ENCODE data around the genes PHOSPHO1 and SLC35B1.

- PRO-cap, 2 experiments = peak in 2 of 2 experiments; most common plus-strand start chr17:49193119 (in 2)
These were observed 17.5 kb downstream of the GNGT2 start for GRCh38 chr17:49192996-49193217.

DNA sequence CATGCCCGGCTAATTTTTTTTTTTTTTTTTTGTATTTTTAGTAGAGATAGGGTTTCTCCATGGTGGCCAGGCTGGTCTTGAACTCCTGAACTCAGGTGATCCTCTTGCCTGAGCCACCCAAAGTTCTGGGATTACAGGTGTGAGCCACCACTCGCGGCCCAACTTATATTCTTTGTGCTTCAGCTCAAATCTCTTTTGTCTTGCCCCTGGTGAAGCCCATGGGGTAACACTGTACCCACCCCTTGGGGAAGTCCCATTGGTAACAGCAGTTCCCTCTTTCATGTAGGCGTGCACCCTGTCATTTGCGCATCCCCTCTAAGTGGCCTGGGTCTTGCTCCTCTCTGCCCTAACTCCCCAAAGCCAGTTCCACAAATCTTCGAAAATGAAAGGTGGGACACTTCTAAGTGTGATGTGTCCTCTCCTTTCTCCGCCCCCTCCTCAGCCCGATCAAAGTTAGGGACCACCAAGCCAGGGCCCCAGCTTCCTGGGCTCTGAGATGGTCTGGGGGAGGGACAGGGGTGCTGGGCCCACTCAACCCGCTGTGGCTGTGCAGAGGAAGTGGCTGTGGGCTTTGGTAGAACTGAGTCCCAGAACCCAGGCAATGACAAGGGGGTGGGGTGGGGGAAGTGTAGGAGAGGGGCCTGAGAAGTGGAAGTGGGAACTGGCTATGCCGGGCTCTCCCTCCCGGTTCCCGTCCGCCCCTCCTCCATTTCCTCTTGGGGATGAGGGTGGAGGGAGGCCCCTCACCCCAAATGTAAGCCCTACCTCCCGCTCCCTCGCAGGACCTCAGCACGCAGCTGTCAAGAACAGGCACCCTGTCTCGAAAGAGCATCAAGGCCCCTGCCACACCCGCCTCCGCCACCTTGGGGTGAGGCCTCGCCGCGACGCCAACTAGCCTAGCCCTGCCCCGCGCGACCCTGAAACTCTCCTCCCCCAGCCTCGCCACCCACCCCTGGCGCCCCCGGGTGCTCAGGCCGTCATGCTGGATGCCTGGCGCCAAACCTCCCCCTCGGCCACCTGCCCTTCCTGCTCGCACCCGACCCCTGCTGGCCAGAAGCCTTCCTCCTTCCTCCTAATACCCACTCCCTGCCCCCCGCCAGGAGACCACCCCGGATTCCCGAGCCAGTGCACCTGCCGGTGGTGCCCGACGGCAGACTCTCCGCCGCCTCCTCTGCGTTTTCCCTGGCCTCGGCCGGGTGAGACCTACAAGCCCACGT, 8.7 kb downstream of the ABI3 start:
- PRO-cap, 2 experiments = peak in 2 of 2 experiments; most common plus-strand start position 318 of the sequence (in 2); most common minus-strand start position 123 of the sequence (in 2)

- PRO-cap, 2 experiments = peak in 1 of 2 experiments; most common plus-strand start chr17:49225674 (in 1)
These were observed 5.2 kb downstream of the PHOSPHO1 start for GRCh38 chr17:49225462-49225751.

DNA sequence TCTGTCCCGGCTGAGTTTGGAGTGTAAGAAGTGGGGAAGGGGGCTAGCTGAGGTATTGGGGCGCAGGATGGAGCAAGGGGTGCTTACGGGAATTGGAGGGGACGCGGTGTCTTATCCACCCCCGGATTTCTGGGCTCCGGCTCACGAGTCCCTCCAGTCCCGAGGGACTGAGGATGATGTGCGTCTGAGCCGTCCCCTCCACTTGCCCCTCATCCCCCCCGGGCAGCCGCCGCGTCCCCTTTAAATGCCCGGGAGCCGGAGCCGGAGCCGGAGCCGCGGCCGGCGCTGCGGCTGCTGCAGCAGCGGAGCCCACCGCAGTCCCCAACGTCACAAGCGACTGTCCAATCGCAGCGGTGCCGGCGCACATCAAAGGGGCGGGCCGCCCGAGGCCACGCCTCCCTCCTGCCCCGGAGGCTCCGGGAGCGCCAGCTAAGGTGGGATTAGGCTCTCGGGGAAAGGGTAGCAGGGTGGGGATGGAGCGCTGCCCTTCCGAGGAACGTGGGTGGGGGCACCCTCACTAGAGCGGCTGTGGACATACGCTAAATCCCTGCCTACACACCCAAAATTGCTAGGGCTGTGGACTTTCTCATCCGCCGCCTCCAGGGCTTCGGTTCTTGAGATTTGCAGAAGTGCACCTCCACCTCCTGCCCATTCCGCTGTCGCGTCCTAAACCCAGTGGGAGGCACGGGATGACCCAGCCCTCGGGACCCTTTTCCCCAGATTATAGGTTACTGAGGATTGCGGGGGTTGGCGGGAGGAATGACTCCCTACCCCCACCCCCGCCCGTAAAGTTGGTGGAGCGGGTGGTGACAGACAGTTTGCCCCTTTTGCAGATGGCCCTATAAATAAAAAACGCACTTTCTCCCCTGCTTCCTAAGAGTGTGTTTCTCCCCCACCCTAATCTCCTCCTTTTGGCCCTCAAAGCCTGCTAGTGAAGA, at the start of gene PHOSPHO1:
PHOSPHO1 (minus strand) TSS at position 298 of the 938 bp plus-strand sequence.
- PRO-cap, 2 experiments = peak in 1 of 2 experiments; most common plus-strand start position 443 of the sequence (in 1); most common minus-strand start position 239 of the sequence (in 1)

- PRO-cap, 2 experiments = no peak in any of the 2 experiments
These were observed 9.4 kb downstream of the ZNF652 start for GRCh38 chr17:49352601-49353058.

- PRO-cap, 2 experiments = no peak in any of the 2 experiments
These were observed 3.4 kb downstream of the ZNF652 start for GRCh38 chr17:49358471-49359225.

- PRO-cap, 2 experiments = no peak in any of the 2 experiments
These were observed 7.7 kb upstream of the ZNF652 start for GRCh38 chr17:49369737-49370261.

GRCh38 chr17:49508117-49508649, 13.1 kb downstream of the NGFR start:
- PRO-cap, 2 experiments = no peak in any of the 2 experiments

DNA sequence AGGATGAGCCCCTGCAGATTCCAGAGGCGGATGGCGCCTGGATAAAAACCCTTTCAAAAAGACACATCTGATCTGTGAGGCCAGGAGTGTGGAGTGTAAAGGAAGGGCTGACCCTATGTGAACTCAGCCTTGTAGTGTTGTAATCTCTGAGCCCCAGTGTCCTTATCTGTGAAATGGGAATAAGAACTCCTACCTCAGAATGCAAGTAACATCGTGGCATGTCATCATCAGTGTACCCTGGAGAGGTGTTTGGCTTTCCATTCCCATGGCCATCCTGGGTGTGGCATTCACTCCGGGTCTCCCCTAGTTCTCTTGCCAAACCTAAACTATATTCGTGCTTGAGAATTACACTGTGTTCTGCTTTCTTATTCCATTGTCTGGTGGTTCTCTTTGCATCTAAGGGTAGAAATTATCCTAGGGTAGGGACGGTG, 1.9 kb downstream of the NXPH3 start:
- PRO-cap, 2 experiments = no peak in any of the 2 experiments

- PRO-cap, 2 experiments = no peak in any of the 2 experiments
These were observed 28.8 kb downstream of the NXPH3 start for GRCh38 chr17:49604416-49604936.

GRCh38 chr17:49616345-49617126, 40.9 kb downstream of the NXPH3 start:
- PRO-cap, 2 experiments = no peak in any of the 2 experiments

DNA sequence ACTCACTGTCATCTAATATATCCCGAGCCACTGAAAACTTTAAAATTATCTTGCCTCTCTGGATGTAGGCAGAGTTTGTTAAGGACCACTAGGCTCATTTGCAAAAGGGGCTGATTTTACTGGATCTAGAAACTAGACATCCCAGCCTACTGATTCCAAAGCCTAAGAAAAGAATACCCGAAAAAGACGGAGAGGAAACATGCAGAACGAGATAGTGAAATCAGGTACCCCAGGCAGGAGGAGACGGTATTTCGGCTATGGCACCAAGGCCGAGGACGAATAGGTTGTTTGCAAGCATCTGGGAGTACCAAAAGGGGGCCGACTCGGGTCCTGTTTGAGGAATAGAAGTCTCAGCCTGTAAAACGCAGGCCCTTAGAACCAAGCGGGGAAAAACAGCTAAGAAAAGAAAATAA, 643 bp downstream of the SLC35B1 start:
- PRO-cap, 2 experiments = no peak in any of the 2 experiments

GRCh38 chr17:49707528-49708630, at the start of gene SLC35B1:
Gene SLC35B1 (minus strand): TSS chr17:49707964.
- PRO-cap, 2 experiments = peak in 2 of 2 experiments; most common plus-strand start chr17:49707943 (in 1); most common minus-strand start chr17:49707920 (in 2)

DNA sequence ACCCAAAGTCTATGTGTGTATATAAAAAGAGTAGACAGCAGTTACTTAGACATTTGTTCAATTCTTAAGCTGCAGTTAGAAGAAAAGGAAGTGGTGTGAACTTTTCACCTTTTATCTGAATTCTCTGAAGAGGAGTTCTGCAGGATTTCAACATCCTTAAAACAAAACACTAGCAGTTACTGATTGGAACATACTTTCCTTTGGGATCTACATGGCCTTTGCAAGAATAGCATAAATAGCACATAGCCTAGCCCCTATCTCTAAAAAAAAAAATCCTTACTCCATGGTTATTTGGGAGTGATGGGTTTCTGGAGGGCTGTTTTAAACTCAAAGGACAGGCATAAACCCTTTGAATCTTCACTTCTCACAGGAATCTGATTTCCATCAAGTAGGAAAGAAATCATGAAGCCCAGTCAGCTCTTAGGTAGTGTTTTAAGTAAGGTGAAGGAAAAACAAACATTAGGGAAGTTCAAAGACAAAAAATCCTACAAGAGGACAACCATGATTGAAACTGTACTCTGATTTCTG, 21.5 kb downstream of the FAM117A start:
- PRO-cap, 2 experiments = no peak in any of the 2 experiments

GRCh38 chr17:49746669-49747080, 17.3 kb downstream of the FAM117A start:
- PRO-cap, 2 experiments = no peak in any of the 2 experiments

DNA sequence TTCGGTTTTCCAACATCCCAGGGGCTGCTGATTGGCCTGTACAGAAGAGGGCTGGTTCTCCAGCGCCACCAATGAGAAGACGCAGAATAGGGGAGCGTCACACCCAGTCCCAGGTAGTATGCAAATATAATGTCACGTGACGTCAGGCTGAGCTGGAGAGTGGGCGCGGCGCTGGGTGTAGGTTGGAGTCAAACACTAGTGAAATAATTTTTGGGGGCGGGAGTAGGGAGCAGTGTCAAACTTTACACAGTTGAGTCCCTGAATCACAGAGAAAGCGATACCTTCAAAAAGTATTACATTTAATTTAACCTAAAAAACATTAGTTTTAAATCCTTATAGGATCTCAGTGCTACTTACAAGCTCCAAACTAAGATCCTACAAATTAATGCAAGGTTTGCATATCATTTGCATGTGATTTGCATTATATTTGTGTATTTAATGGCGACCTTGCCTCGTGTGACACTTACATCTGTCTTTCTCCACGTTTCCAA, 444 bp upstream of the FAM117A start:
- PRO-cap, 2 experiments = no peak in any of the 2 experiments

DNA sequence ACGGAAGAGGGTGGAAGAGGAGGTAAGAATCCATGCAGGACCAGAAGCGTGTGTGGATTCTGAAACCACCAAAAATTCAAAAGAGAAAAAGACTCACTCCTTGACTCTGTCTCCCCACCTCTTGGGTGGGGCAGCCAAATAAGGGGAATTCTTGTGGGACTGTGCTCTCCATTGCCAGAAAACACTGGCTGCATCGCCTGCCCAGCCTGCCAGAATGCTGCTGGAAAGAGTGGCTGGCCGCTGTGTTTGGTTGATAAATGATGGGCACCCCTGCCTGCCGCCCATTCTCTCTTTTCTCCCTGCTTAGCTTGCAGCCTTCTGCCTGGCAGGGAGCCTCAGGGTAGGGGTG, 11.6 kb upstream of the KAT7 start:
- PRO-cap, 2 experiments = no peak in any of the 2 experiments

- PRO-cap, 2 experiments = peak in 1 of 2 experiments; most common minus-strand start chr17:49780043 (in 1)
These were observed 8.6 kb upstream of the KAT7 start for GRCh38 chr17:49779772-49780321.

DNA sequence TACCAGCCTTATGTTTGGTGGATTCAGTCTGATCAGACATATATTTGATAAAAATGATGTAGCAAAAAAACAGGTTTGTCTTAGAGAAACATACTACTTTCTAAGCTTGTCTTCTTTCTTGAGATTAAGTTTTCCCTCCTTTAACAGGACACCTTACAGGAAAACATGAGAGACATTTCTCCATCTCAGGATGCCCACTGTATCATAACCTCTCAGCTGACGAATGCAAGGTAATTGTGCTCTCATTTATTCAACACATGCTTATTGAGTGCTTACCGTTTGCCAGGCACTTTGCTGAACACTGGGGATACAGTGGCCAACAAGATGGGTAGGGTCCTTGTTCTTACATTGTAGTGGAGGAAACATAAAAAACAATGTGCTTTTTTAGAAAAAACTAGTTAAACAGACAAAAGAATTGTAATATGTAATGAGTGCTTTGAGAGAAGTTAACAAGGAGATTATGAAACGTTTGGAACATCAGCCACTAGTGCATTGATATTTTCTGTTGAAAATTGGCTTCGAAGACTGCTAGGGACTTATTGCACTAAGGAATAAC, 16.8 kb downstream of the KAT7 start:
- PRO-cap, 2 experiments = no peak in any of the 2 experiments

GRCh38 chr17:49850860-49851316, 3.0 kb upstream of the TAC4 start:
- PRO-cap, 2 experiments = no peak in any of the 2 experiments